A172 (cell line): ENCODE measurements around the genes HBE1, OR51Q1, OR52N1 and OR52E6.

- RAMPAGE, long total RNA: no peak
These were observed 5.0 kb downstream of the RHOG start for GRCh38 chr11:3835670-3836164.

GRCh38 chr11:3859448-3860078 lies 4.1 kb downstream of the STIM1 start:
- RAMPAGE, long total RNA: no peak

DNA sequence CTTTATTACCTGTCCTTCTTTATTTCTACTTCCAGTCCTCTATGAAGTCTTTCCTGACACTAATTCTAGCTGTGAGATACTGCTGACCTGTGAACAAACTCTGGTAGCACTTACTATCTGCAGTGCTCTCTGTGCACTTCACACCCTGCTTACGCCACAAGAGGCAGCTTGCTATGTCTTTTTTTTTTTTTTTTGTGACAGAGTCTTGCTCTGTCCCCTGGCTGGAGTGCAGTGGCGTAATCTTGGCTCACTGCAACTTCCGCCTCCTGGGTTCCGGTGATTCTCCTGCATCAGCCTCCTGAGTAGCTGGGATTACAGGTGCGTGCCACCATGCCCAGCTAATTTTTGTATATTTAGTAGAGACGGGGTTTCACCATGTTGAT lies 10.8 kb downstream of the STIM1 start:
- RAMPAGE, long total RNA: no peak

GRCh38 chr11:3866868-3867460 lies 11.5 kb downstream of the STIM1 start:
- RAMPAGE, long total RNA: no peak

DNA sequence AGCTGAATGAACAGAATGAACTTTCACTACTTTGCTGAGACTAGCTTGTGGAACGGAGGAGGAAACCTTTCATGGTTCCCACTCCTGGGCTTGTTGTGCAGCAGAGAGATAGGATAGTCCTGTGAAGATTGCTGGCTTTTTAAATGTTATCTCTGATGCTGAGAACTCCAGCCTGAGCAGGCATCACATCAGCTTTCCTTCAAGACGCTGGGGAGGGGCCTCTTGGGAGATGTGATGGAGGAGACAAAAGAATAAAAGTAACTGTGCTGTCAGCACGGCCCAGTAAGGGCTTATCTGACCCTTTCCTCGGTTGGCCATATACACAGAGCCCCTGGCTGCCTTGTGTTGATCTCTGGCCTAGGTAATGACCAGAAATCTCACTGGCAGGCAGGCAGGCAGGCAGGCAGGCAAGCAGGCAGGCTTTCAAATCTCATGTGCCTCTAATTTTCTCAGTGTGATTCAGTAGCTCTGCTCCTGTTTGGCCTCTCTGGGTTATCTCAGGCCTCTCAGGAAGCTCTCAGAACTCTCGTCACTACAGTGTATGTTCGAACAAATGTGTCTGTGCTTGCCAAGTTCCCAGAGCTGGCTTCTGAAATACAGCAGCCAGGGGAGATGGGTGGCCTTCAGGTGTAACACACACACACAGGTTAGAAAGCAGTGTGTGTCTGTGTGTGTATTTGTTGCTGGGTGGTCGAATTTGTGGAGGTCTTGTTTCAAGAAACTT lies 12.2 kb downstream of the STIM1 start:
- RAMPAGE, long total RNA: no peak

GRCh38 chr11:3947031-3947508 lies 91.6 kb downstream of the STIM1 start:
- RAMPAGE, long total RNA: no peak

DNA sequence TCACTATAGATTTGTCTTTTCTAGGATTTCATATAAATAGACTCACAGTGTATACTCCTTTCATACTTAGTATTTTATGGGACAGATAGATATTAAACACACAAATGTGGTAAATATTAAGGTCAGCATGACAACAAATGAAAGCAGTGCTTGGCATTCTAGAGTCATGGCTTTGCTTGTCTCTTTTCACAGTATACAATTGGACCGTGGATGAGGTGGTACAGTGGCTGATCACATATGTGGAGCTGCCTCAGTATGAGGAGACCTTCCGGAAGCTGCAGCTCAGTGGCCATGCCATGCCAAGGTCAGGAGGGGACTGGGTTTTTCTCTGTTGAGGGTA lies 39.3 kb upstream of the RRM1 start:
- RAMPAGE, long total RNA: no peak

DNA sequence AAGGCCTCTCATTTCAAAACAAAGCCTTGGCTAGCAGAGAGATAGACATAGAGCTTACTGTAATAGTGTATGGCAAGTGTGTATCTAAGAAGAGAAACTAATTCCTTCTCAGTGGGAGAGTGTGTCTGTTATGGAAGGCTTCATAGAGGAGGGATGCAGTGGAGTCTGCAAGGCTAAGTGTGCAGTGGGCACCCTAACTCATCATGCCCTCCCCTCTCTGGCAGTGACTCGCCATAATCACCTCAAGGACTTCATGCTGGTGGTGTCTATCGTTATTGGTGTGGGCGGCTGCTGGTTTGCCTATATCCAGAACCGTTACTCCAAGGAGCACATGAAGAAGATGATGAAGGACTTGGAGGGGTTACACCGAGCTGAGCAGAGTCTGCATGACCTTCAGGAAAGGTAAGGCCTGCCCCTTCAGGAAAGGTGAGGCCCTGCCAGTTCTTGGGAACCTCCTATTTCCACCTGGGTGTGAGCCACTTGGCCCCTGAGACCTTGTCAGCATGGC lies 24.7 kb upstream of the RRM1 start:
- RAMPAGE, long total RNA: no peak

DNA sequence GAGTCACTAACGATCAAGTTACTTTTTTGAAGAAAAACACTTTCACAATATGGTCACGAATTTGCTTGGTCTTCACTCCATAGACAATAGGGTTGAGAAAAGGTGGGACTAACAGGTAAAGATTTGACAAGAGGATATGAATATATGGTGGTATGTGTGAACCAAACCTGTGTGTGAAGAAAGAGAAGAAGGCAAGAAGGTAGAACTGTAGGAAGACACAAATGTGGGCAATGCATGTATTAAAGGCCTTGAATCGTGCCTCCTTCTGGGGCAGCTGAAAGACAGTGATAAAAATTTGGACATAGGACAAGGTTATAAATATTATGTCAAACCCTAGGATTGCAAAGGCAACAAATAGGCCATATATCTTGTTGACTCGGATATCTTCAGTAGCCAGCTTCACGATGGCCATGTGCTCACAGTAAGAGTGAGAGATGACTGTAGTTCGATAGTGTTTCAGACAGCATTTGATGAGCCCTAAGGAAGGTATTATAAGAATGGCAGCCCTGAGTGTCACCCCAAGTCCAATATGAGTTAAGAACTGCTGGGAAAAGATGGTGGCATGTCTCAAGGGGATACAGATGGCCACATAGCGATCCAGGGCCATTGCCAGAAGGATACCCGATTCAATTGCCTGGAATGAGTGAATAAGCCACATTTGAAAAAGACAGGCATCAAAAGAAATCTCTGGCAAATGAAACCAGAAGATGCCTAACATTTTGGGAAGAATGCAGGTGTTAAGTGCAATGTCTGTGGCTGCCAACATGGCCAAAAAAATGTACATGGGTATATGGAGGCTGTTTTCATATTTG lies 6.3 kb downstream of the OR52A5 start:
- RAMPAGE, long total RNA: no peak

DNA sequence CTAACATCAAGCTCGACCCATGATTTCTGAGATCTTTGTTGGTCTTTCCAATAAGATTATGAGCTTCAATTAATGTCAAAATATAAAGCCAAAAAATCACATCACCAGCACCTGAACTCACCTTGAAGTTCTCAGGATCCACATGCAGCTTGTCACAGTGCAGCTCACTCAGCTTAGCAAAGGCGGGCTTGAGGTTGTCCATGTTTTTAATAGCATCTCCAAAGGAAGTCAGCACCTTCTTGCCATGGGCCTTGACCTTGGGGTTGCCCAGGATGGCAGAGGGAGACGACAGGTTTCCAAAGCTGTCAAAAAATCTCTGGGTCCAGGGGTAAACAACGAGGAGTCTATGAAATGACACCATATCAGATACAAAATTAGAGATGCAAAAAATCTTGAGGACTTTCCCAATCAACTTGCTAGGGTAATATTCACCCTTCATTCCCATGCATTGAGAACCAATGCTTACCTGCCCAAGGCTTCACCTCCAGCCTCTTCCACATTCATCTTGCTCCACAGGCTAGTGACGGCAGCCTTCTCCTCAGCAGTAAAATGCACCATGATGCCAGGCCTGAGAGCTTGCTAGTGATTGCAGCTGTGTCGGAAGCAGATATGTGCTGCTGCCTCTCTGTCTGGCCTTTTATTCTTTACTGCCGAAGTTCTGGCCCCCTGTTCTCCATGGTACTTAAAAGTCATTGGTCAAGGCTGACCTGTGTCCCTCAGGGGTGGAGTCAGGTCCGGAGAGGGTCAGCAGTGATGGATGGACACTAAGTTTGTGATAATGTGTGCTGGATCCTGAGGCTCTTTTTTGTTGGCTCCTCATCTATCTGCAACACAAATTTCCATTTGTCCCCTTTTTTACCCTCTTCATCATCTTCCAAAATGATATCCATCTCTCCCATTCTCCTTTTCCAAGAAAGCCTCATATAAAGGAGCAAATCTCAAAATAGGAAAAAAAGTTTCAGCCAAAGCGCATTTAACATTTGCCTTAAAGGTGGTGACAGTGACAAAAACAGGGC lies at the start of gene HBE1:
TSS of gene HBE1 (minus strand) at position 613 of the 1,016 bp plus-strand sequence.
- RAMPAGE, long total RNA: no peak

DNA sequence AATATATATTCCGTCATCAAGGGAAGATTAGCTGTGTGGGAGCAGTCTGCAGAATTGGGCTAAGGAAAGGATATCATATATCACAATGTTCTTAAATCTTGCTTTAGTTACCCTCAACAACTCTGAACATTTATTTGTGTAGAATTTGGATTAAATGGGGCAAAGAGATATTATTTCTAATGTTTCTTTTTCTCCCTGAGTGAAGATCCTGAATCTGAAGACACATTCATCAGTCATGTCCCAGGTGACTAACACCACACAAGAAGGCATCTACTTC lies at the start of gene OR51Q1:
TSS of gene OR51Q1 (plus strand) at position 146 of the 277 bp plus-strand sequence.
- RAMPAGE, long total RNA: no peak

DNA sequence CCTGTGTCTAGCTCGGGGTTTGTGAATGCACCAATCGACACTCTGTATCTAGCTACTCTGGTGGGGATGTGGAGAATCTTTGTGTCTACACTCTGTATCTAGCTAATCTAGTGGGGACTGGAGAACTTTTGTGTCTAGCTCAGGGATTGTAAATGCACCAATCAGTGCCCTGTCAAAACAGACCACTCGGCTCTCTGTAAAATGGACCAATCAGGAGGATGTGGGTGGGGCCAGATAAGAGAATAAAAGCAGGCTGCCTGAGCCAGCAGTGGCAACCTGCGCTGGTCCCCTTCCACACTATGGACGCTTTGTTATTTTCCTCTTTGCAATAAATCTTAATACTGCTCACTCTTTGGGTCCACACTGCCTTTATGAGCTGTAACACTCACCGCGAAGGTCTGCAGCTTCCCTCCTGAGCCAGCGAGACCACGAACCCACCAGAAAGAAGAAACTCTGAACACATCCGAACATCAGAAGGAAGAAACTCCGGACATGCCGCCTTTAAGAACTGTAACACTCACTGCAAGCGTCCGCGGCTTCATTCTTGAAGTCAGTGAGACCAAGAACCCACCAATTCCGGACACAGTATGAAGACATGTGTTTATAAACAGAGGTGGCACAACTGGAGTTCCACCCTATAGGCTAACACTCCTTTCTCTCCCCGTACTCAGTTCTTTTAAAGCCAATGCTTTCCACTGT lies 1.1 kb downstream of the TRIM5 start:
- RAMPAGE, long total RNA: no peak

DNA sequence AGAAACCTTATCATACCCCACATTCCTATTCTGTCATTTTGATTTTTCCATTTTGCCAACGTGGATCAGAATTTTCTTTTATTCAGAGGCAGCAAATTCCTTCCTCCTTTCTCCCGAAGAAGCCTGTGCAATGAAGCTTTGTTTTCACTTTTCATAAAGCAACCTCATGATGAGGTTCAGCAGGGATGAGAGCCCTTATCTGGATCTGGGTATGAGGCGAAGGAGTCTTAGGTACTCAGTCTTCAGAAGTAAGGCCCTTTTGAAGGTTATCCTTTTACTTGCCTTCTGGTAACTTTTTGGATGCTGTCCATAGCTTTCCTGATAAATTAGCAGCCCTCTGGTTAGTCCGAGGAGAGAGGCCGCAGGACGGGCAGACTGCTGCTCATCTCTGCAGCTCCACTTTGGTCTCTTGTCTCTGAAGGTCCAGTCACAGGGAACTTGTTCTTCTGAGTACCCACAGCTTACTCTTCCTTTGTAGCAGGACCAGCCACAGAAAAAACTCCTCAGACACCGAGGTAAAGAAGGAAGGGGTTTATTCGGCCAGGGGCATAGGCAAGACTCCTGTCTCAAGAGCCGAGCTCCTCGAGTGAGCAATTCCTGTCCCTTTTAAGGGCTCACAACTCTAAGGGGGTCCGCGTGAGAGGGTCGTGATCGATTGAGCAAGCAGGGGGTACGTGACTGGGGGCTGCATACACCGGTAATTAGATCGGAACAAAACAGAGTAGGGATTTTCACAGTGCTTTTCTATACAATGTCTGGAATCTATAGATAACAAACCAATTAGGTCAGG lies 1.3 kb downstream of the TRIM22 start:
- RAMPAGE, long total RNA: no peak

DNA sequence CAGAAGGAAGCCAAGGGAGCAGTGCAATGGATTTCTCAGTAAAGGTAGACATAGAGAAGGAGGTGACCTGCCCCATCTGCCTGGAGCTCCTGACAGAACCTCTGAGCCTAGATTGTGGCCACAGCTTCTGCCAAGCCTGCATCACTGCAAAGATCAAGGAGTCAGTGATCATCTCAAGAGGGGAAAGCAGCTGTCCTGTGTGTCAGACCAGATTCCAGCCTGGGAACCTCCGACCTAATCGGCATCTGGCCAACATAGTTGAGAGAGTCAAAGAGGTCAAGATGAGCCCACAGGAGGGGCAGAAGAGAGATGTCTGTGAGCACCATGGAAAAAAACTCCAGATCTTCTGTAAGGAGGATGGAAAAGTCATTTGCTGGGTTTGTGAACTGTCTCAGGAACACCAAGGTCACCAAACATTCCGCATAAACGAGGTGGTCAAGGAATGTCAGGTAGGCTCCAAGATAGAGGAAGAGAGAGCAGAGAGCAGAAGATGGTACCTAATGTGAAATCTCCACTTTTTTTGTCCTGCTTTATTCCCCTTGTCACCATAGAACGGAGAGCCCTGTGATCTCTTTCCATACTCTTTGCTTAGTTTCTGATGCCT lies 6.7 kb downstream of the TRIM22 start:
- RAMPAGE, long total RNA: no peak

- RAMPAGE, long total RNA: no peak
These were observed at the start of gene OR52N1 for GRCh38 chr11:5791184-5791502. Gene OR52N1, minus strand, starts transcription at chr11:5791265.

- RAMPAGE, long total RNA: no peak
These were observed at the start of gene OR52E6 for GRCh38 chr11:5841649-5842121. Gene OR52E6, minus strand, starts transcription at chr11:5841897.

DNA sequence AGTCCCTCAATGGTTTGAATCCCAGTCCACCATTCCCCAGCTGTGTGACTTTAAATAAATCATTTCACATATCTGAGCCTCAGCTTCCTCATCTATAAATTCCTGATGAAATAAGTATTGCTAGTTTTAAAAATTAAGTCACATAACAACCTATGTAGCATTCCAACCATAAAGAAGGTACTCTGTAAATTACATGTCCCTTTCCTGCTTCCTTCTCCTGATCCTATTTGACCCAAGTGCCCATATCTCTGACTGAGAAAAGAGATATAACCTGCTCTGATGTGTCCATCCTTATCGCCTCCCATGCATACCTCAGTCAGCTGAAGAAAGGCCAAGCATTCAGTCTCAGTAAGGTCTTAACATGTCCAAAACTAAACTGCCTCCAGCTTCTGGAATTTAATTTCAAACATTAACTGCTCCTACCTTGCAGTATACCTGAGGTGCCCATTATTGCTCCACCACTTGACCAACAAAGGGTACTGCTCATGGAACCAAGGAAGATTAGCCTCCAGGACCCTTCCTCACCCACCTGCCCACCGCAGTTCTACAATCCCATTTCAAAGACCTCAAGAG lies 5.1 kb downstream of the FHIP1B start:
- RAMPAGE, long total RNA: no peak

DNA sequence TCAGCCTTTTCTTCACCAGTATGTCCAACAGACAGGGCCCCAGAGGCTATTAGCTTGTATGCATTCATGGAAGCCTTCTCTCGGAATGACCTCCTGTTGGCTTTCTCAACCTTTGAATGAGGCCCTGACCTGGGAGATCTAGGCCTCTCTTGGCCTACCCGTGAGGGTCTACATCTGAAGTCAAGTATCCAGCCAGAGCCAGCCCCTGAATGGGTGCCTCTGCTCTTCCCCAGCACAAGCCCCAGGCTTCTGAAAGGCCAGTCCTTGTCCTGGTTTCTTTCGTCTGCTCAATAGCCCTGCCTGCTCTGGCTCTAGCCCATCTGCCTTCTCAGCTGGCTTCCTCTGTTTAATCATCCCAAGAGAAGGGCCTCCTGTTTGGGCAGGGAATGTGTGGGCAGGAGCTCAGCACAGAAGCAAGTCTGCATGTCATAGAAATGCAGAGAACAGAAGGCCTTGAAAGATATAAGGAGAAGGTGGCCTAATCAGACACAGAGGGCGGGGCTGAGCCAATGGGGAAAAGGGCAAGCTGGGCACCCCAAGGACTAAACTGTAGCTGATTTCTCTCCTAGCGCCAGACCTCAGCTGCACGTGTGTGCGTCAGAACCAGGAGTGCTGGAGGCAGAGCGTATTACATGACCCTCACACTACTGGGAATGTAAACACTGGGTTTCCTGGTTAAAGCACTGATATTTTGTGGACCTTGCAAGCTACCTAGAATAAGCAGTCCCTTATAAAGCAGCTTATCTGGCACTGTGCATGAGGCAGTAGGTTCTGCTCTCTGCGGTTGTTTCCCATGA lies 7.7 kb upstream of the CCKBR start:
- RAMPAGE, long total RNA: no peak

- RAMPAGE, long total RNA: no peak
These were observed 12.3 kb downstream of the SMPD1 start for GRCh38 chr11:6402458-6403176.

- RAMPAGE, long total RNA: no peak
These were observed 12.4 kb downstream of the APBB1 start for GRCh38 chr11:6406231-6407081.